ENCODE data around the genes N4BP1 and TENT4B.

DNA sequence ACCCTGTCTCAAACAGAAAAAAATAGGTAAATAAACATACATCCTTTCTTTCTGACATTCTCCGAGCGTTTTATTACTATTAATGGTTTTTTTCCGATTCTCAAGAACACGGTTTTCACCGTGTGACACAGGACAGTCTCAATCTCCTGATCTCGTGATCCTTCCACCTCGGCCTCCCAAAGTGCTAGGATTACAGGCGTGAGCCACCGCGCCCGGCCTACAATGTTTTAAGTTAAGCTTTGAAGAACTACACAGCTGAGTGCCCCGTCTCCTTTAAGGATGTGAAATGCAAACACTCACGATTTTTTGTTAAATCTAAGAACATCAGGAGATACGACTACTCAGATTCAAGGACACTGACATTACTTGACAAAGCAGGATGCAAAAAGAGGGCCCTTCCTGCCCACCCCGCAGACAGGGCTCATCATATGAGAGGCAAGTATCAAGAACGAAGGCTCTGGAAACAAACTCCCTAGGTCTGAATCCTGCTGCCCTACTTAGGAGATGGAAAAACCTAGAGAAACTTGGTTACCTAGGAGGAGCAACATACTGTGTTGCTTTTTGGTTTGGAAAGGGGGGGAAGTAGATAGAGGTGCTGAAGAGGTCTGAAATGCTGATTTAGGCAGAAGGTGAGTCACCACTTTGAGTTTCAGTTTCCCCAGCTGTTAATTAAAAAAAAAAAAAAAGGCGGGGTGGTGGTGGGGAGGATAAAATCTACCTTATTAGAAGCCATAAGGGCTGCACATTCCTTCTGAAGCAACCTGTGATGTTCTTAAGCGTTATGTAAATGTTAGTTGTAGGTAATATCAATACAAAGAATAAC is 1.7 kb downstream of the N4BP1 start:
- PRO-cap = no peak
CAGE:
- cytosol, long polyA minus RNA = no peak
- cytosol, long polyA plus RNA = no peak
- long polyA plus RNA = no peak
- nucleus, long polyA minus RNA = no peak
- nucleus, long polyA plus RNA = no peak

DNA sequence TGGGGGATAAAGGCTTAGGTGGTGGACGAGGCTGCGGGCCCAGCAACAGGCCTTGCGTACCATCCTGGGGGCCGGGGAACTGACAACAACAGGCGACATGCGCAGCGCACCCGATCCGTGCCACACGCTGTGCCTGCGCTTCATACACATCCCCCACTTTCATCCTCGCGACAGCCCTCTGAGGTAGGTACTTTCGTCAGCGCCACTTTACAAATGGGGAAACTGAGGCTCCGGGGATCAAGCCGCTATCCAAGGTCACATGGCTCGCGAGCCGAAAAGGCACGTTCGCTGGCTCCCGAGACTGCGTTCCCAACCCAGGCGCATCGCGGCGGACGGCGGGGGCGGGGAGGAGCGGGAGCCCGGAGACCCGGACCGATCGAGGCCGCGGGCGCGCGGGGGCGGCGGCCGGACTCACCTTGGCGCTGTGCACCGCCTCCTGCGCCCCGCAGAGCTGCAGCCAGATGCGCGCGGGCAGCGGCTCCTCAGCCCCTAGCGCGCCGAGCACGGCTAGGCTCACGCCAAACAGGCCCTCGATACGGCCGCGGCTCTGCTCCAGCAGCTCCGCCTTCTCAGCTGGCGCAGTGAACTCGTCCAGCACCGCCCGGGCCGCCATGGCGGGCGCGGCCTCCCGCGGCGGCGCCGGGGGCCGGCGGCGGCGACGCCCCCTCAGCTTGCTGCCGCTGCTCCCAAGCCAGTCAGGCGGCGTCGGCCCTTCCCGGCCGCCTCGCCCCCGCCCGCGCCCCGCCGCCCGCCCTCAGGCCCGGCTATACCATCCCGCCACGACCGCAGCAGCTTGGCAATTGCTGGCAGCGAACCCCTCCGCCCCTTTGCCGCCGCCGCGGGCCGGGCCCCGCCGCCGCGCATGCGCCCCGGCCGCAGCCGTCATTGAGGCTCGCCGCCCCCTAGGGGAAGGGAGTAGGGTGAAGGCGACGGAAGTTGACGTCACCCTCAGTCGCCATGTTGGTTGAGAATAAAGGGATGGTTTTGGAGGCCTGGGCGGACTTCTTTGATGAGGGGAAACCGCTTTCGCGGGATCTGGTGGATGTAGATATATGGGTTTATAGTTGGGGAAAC is at the start of gene N4BP1:
TSS of gene N4BP1 (minus strand) at position 821 of the 1,074 bp plus-strand sequence.
- PRO-cap = bidirectional peak, plus-strand start at position 581 of the sequence, minus-strand start at position 622 of the sequence; bidirectional peak, plus-strand start at position 951 of the sequence, minus-strand start at position 829 of the sequence
CAGE:
- cytosol, long polyA minus RNA = no peak
- cytosol, long polyA plus RNA = start-site peak on the minus strand centred at position 664 of the sequence, 486 bp wide, 97 and 133 reads in 2 replicates; start-site peak on the plus strand centred at position 974 of the sequence, 52 bp wide, 14 and 6 reads in 2 replicates
- long polyA plus RNA = no peak
- nucleus, long polyA minus RNA = start-site peak on the minus strand centred at position 635 of the sequence, 408 bp wide, 319 reads
- nucleus, long polyA plus RNA = start-site peak on the minus strand centred at position 798 of the sequence, 138 bp wide, 104 and 110 reads in 2 replicates

DNA sequence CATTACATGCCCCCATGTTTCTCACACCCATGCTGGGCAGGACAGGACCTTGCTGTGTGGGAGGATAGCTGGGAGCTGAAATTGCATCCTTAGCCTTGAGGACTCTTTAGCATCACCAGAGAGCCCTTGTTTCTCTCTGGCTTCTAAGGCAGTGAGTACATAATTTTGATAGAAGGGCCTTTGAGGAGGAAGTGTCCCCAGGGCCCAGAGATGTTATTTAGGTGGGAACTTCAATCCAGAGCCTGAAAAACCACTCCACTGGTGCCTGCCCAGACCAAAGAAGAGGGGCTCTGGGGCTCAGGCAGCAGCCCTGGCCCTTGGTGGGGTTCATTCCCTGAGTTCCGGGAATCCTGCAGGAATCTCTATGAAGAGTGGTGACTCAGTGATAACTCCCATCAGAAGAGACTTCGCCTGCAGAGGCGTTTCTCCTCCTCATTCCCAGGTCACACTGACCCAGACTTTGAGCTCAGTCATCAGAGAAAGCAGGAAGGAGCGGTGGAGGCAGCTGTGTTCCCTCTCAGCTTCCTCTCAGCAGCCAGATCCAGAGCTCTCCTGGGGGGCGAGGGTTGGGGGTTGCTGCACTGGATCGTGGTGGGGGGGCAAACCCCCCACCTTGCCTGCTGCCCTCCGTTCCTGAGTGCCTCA is 271.4 kb downstream of the CBLN1 start:
- PRO-cap = no peak
CAGE:
- cytosol, long polyA minus RNA = no peak
- cytosol, long polyA plus RNA = no peak
- long polyA plus RNA = no peak
- nucleus, long polyA minus RNA = no peak
- nucleus, long polyA plus RNA = no peak

DNA sequence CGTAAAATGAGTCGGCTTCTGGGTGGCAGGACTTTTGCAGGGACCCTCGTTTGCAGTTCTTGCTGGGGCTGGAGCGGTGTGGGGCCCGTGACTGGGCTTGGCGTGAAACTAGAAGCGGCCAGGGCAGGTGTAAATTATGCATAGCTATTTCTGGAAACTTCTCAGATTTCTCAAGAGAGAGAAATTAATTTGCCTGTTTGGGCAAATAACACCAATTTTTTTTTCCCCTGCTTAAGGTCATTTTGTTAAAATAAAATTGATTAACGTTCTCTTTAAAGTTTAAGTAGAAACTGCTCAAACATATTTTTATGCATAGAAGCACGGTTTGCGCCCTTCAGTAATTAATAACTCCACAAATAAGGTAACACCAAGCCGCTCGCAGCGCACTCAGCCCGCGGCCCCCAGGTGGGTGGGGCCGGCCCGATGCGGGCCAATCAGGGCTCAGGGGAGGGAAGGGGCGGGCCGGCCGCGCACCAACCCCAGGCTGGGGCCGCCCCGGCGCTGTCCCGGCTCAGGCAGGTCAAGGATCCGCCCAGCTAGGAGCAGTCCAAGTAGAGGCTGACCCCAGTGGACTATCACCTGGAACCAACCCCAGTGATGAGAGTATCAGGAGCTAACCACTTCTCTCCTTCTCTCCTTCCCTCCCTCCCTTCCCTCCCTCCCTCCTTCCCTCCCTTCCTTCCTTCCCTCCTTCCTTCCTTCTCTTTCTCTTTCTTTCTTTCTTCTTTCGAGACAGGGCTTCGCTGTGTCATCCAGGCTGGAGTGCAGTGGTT is 110.7 kb downstream of the C16orf78 start:
- PRO-cap = no peak
CAGE:
- cytosol, long polyA minus RNA = no peak
- cytosol, long polyA plus RNA = no peak
- long polyA plus RNA = no peak
- nucleus, long polyA minus RNA = no peak
- nucleus, long polyA plus RNA = no peak

DNA sequence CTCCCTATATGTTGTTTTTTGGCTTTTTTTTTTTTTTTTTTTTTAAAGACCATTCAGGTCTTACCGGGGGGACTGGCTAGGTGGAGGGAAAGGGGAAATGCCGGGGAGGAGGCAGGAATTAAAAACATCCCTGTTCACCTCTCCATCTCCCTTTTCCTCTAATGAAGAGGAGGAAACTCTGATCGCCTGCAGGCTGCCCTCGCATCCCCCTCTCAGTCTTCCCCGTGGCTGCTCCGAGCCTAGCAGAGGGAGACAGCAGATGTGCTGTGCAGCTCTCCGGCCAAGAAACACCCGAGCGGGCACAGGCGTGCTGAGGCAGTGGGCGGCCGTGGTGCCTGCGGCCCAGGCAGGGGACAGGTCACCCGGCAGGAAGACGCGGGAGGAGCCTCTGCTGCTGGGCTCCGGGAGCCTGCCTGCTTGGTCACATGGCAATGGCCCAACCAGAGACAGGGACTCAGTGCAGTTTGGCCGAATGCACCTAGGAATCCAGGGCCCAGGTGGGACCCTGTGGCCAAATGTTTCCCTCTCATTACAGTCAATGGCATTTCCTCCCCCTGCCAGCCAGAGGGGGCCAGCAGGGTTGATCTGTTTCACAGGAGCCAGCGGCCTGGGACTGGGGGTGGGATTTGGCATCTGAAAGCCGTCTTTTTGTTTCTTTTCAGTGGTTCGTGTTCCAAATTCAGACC is 118.1 kb downstream of the C16orf78 start:
- PRO-cap = unidirectional peak, plus-strand start at position 426 of the sequence
CAGE:
- cytosol, long polyA minus RNA = no peak
- cytosol, long polyA plus RNA = no peak
- long polyA plus RNA = no peak
- nucleus, long polyA minus RNA = no peak
- nucleus, long polyA plus RNA = no peak

DNA sequence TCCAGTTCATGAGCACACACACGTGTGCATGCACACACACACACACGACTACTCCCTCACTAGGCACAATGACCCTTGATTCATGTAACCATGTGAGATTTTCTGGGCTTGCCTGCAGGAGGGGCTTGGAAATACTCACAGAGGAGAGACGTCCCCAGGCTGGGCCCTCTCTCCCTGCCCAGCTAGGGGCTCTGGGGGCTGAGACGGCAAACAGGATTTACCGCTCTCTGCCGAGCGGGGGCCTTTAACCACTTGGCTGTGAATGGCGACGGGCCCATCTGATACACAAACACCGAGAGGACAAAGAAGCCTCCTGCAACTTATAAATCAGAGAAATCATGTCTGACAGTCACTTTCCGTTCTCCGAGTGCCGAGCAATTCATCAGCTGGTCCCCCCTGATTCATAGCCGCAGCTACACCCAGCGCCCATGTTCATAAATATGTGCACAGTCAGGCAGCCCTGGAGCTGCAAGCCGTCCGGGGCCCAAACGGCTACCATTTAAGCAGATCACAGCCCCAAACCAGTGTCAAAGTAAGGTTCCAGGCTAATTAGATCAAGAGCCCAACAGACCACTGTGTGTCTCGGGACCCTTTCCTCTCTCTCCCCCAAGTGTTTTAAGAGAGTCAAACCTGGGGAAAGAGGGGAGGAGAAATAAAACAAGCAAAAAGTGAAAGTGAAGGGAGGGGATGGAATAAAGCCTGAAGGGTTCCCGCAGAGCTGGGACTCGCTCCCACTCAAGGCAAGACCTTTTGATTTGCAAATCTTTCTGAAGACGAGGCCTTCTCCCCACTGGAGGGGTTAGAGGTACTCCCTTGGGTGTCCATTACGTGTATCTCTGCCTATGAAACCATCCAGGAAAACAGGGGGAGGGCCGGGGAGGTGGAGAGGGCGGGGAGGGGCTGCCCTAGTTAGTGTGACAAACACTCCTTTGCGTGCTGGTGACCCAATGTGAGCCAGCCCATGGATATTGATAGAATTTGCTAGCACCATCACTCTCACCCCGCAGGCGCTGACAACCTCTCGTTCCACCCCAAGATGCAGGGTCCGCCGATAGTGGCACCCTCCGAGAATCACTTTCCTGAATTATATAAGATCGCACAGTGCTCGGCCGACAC is 154.7 kb downstream of the C16orf78 start:
- PRO-cap = no peak
CAGE:
- cytosol, long polyA minus RNA = no peak
- cytosol, long polyA plus RNA = no peak
- long polyA plus RNA = no peak
- nucleus, long polyA minus RNA = no peak
- nucleus, long polyA plus RNA = no peak

DNA sequence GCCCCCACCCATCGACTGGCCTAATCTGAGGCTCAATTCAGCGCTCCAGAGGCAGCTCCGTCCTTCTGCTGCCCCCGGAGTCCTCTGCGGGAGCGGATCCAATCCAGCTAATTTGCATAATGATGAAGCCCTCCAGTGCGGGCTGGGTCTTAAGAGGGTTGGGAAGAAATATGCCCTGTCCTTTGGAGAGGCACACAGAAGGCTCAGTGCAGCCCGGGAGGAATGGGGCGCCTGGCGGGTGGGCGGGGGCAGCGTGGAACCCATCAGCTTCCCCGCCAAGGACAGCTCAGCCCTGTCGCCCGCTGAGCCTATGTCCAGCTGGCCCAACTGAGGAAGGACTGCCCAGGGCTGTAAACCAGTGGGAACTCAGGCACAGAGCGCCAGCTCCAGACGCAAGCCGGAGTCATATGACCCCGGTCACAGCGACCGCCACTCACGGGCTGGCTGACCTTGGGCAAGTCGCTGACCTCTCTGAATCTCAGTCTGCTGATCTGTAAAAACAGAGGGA is 169.9 kb downstream of the C16orf78 start:
- PRO-cap = no peak
CAGE:
- cytosol, long polyA minus RNA = no peak
- cytosol, long polyA plus RNA = no peak
- long polyA plus RNA = no peak
- nucleus, long polyA minus RNA = no peak
- nucleus, long polyA plus RNA = no peak

GRCh38 chr16:49638022-49638769 is 217.7 kb downstream of the ZNF423 start:
- PRO-cap = no peak
CAGE:
- cytosol, long polyA minus RNA = no peak
- cytosol, long polyA plus RNA = no peak
- long polyA plus RNA = no peak
- nucleus, long polyA minus RNA = no peak
- nucleus, long polyA plus RNA = no peak

DNA sequence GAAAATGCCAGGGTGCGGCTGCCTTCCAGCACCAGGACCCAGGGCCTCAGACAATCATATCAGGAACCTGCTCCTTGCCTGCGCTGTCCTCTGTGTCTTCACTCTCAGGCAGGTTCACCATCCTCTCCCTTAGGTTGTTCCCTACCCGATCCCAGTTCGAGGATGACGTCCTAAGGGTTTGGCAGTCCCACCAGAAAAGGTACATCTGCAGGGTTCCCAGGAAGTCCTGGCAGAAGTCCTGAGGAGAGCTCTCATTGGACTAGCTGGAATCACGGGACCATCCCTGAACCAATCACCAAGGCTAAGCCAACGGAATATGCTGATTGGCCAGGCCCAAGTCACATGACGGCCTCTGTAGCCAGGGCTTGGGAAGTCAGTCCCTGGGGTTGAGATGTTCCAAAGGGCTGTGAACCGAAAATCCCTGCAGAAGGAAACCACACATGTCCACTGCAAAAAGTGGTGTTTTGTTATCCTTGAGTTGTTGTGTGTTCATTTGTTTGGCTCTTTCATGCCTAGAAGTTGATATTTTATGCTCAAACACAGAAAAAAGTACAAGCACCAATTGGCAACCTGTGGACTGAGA is 68.1 kb upstream of the ZNF423 start:
- PRO-cap = no peak
CAGE:
- cytosol, long polyA minus RNA = no peak
- cytosol, long polyA plus RNA = no peak
- long polyA plus RNA = no peak
- nucleus, long polyA minus RNA = no peak
- nucleus, long polyA plus RNA = no peak

DNA sequence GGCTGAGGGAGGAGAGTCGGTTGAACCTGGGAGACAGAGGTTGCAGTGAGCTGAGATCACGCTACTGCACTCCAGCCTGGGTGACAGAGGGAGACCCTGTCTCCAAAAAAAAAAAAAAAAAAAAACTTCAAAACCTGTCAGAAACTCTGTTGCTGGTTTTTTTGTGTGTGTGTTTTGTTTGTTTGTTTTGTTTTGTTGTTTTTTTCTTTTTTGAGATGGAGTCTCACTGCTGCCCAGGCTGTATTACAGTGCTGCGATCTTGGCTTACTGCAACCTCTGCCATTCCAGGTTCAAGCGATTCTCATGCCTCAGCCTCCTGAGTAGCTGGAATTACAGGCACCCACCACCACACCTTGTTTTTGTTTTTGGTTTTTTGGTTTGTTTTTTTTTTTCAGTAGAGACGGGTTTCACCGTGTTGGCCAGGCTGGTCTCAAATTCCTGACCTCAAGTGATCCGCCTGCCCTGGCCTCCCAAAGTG is 39.6 kb downstream of the HEATR3 start:
- PRO-cap = no peak
CAGE:
- cytosol, long polyA minus RNA = no peak
- cytosol, long polyA plus RNA = no peak
- long polyA plus RNA = no peak
- nucleus, long polyA minus RNA = no peak
- nucleus, long polyA plus RNA = no peak

- PRO-cap = bidirectional peak, plus-strand start at chr16:50152918, minus-strand start at chr16:50152879; bidirectional peak, plus-strand start at chr16:50153220, minus-strand start at chr16:50153110
CAGE:
- cytosol, long polyA minus RNA = no peak
- cytosol, long polyA plus RNA = no peak
- long polyA plus RNA = no peak
- nucleus, long polyA minus RNA = start-site peak on the plus strand at chr16:50152903-50152963, 64 reads
- nucleus, long polyA plus RNA = no peak
These were observed at the start of gene TENT4B for GRCh38 chr16:50152280-50153323. TSS of gene TENT4B (plus strand) at chr16:50153306.

DNA sequence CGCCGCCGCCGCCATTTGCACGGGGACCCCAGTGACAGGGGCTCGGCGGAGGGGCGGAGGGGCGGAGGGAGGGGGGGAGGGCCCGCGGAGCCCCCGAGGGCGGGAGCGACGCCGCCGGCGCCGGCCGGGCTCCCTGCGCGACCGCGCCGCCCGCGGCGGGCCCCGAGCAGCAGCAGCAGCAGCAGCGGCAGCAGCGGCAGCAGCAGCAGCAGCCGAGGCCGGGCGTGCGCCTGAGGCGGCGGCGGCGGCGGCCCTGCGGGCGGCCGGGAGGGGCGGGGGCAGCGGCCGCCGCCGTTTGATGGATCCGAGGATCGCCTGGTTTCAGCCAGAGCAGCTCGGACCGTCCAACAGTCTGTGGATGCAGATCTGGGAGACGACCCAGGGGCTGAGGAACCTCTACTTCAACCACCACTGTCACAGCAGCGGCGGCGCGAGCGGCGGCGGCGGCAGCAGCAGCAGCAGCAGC is 251 bp downstream of the TENT4B start:
- PRO-cap = bidirectional peak, plus-strand start at position 347 of the sequence, minus-strand start at position 161 of the sequence
CAGE:
- cytosol, long polyA minus RNA = no peak
- cytosol, long polyA plus RNA = no peak
- long polyA plus RNA = no peak
- nucleus, long polyA minus RNA = no peak
- nucleus, long polyA plus RNA = no peak

GRCh38 chr16:50227675-50228184 is 38.6 kb upstream of the ADCY7 start:
- PRO-cap = no peak
CAGE:
- cytosol, long polyA minus RNA = no peak
- cytosol, long polyA plus RNA = no peak
- long polyA plus RNA = no peak
- nucleus, long polyA minus RNA = no peak
- nucleus, long polyA plus RNA = no peak

DNA sequence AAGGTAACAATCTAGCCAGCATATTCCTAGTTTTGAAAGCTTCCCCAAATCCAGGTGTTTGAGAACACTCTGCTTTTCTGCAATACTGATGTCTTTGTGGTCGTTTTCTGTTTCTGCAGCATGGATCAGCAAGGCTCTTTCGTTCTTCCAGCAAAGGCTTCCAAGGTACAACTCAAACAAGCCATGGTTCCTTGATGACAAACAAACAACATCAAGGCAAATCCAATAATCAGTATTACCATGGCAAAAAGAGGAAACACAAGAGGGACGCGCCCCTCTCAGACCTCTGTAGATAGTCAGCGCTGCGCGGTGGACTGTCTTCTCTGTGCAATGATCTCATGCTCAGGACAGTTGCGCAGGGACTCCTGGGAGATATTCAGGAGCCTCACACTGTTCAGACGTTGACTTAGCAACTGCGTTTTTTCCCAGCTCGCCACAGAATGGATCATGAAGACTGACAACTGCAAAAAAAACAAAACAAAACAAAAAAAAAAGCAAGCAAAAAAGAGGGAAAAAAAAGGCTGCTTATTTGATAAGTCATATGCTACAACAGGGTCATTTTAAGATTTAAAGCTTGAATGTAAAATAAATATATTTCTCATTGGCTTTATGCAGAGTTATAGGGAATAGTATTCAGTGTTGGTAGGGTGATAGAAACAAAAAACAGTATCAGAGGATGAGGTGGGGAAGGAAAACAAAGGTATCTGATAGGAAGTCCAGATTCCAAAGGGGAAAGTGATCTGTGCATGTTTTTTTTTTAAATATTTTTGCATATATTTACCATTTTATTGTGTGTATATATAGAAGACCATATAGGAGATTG is 37.1 kb upstream of the ADCY7 start:
- PRO-cap = no peak
CAGE:
- cytosol, long polyA minus RNA = start-site peak on the plus strand centred at position 636 of the sequence, 86 bp wide, 15 reads
- cytosol, long polyA plus RNA = no peak
- long polyA plus RNA = start-site peak on the plus strand centred at position 731 of the sequence, 7 bp wide, 158 and 182 reads in 2 replicates
- nucleus, long polyA minus RNA = no peak
- nucleus, long polyA plus RNA = no peak

- PRO-cap = no peak
CAGE:
- cytosol, long polyA minus RNA = start-site peak on the plus strand at chr16:50231518-50231579, 10 reads
- cytosol, long polyA plus RNA = start-site peak on the plus strand at chr16:50231508-50231579, 101 and 92 reads in 2 replicates
- long polyA plus RNA = start-site peak on the plus strand at chr16:50231313-50231424, 14 and 18 reads in 2 replicates; start-site peak on the plus strand at chr16:50231518-50231579, 141 and 93 reads in 2 replicates
- nucleus, long polyA minus RNA = no peak
- nucleus, long polyA plus RNA = no peak
These were observed 35.2 kb upstream of the ADCY7 start for GRCh38 chr16:50230953-50231787.

DNA sequence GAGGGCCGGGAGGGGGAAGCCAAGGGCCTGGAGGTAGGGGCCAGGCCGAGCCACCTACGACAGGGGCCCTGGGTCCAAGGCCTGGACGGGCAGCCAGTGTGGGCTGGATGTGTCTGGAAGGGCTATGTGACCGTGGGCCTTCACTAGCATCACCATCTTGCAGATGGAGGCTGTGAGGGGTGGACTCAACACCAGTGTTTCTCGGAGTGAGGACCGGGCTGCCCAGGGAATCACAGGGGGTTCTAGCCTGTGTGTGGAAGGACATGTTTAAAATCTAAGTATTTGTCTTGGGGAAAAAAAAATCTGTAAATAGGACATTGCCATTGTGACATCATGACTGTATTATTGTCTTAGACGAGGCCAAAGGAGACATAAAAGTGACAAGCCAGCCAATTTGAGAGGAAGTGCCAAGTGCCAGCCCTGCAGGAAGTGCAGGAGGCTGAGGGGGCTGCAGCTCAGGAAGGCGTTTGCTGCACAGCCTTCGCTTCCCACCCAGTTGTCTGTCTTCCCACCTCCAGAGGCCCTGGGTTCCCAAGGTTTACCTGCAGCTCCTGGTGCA is 1.2 kb downstream of the ADCY7 start:
- PRO-cap = no peak
CAGE:
- cytosol, long polyA minus RNA = no peak
- cytosol, long polyA plus RNA = no peak
- long polyA plus RNA = no peak
- nucleus, long polyA minus RNA = no peak
- nucleus, long polyA plus RNA = no peak

DNA sequence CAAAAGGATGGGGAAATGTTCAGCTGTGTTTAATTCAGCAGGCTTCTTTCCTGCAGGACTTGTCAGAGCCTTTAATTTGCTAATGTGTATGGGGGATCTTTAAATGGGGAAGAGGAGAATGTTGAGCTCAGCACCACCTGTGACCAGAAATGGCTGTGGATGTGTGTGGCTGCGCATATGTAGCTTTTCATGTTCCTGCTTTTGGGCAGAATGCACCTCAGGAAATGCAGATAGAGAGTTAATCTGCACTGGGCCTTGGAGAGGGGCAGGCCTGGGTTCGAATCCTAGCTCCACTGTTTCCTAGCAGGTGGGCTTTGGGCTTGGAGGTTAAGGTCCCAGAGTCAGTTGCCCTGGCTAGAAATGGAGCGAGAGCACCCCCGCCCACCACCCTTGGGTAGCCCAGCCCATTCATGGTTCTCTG is 9.2 kb downstream of the ADCY7 start:
- PRO-cap = no peak
CAGE:
- cytosol, long polyA minus RNA = no peak
- cytosol, long polyA plus RNA = no peak
- long polyA plus RNA = no peak
- nucleus, long polyA minus RNA = no peak
- nucleus, long polyA plus RNA = no peak

DNA sequence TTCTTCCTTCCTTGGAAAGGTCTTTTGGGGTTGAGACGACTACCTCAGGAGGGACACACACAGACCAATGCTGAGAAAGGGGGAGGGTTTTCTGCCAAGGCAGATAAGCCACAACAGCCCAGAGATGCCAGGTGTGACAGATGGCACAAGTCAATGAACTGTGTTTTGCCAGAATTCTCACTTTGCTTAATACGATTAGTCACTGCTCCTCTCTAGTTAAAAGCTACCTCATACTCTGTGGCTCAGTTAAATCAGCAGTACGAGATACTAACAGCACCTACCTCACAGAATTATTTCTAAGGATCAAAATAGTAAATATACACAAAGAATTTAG is 8.0 kb downstream of the BRD7 start:
- PRO-cap = no peak
CAGE:
- cytosol, long polyA minus RNA = no peak
- cytosol, long polyA plus RNA = no peak
- long polyA plus RNA = no peak
- nucleus, long polyA minus RNA = no peak
- nucleus, long polyA plus RNA = no peak

GRCh38 chr16:50396697-50397659 is 28.2 kb upstream of the BRD7 start:
- PRO-cap = no peak
CAGE:
- cytosol, long polyA minus RNA = no peak
- cytosol, long polyA plus RNA = no peak
- long polyA plus RNA = no peak
- nucleus, long polyA minus RNA = no peak
- nucleus, long polyA plus RNA = no peak

- PRO-cap = no peak
CAGE:
- cytosol, long polyA minus RNA = no peak
- cytosol, long polyA plus RNA = no peak
- long polyA plus RNA = no peak
- nucleus, long polyA minus RNA = no peak
- nucleus, long polyA plus RNA = no peak
These were observed 47.7 kb downstream of the SNX20 start for GRCh38 chr16:50633129-50634126.